ENCODE measurements around the genes RNF175 and PDGFC.

- PRO-cap, result no peak
Measured at GRCh38 chr4:152972878-152973533, 36.9 kb downstream of the FHDC1 start.

- PRO-cap, result no peak
Measured at GRCh38 chr4:153242268-153243000, 38.2 kb downstream of the TRIM2 start.

DNA sequence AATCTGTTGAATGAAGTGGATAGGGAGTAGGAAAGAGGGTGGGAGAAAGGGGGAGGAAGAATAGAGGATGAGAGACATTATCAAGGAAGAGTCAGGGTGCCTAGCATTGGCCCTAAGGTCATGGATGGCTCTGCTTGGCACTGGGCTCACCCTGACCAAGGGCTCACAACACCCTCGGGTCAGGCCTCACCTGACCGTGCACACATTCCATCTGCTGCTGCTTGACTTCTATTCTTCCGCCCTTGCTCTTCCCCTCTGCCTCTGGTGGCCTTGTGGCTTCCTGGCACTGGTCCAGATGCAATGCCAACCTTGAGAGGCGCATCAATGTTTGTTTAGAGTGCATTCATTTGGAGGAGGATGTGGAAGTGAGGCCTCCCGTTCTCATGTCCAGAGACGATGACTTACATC is 42.4 kb downstream of the TRIM2 start:
- PRO-cap, result no peak

GRCh38 chr4:153319160-153319588 is 25.3 kb upstream of the MND1 start:
- PRO-cap, result no peak

DNA sequence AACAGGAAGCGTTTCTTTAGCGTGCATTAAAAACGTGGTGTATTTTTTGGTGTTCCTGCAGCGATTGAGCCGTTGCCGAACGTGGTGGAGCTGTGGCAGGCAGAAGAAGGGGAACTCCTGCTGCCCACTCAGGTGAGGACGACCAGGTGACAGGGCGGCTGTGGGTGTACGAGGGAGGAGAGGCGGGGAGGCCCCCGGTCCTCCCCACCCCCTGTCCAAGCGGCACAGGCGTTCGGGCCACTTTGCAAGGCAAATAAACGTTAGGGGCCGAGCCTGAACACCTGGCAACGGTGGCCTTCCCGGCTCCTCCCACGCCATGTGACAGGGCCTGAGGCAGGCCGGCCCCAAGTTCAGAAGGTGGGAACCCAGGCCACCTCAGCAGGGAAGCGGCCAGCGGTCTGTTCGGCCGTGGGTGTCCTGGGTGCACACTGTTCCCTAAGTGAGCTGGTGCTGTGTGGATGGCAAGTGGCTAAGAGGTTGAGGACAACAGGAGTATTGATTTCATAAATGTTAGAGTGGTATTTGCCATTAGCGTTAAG is 1.1 kb downstream of the TMEM131L start:
- PRO-cap, result bidirectional peak, plus-strand start at position 60 of the sequence, minus-strand start at position 66 of the sequence; bidirectional peak, plus-strand start at position 378 of the sequence, minus-strand start at position 226 of the sequence

DNA sequence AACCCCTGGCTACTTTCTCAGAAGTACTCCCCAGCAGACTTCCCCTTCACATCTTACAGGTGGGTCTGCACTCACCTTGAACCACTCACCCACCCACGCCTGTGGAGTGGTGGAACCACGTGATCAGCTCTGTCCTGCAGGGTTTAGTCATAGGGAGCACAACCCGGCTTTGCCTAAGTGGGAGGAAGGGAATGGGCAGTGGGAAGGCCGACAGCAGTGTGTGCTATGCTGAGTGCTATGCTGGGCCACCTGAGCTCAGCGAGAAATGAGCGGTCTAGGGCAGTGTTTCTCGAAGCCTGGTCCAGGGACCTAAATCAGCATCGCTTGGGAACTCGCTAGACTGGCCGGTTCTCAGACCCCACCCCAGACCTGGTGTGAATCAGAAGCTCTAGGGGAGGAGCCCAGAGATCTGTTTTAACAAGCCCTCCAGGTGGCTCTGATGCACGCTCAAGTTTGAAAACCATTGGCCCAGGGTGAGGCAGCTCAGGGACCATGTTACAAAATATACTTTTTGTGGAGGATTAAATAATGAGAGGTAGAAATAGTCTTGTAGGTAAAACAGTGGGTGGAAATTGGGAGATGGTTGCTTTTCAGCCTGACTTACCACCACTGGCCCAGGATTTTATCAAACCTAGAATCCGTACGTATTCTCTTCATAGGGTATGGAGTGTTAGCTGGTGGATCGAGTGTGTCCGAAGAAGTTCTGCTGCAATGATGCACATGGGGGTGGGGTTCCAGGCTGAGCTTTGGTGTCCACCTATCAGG is 20.7 kb downstream of the TMEM131L start:
- PRO-cap, result no peak

DNA sequence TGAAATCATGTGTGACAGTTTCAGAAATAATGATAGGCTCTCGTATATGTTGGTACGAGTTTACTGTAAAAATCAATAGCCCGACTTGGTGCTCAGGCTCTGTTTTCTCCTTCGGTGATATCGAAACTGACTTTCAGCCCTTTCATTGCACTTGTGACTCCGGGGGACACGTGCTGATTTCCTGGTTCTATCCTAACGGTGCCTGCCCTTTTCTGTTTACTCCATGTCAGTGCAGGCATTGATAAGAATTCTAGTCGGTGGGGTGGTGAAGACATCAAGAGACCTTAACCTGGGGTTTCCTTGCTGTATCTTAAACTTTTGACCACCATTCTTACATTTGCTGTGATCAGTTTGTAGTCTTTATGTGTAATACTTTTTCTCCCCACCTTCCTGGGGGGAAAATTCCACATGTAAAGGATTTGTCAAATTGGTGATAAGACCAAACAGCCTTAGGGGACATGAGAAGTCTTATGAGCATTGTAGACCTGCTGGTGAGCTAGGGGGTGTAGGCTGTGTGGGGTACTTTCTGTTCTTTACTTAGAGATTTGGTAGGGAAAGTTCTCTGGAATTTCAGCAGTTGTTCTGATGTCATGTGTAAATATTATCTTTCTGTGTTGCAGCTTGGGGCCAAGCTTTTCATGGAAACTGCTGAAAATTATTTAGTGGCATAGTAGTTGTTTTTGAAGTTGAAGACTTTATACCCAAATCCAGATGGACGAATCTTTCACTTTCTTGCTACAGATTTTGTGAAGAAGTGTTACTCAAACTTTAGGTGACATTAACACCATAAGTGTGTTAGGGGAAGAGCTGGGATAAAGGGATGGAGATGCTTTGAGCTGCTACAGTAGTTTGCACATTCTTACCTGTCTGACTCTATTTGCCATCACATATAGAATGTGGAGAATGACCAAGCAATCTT is 52.8 kb downstream of the TMEM131L start:
- PRO-cap, result no peak

DNA sequence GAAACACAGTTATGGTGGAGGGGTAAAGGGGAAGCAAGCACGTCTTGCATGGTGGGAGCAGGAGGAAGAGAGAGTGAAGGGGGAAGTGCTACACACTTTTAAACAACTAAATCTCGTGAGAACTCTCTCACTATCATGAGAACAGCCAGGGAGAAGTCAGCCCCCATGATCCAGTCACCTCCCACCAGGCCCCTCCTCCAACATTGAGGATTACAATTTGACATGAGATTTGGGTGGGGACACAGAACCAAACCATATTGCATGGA is 74.9 kb upstream of the TLR2 start:
- PRO-cap, result no peak

DNA sequence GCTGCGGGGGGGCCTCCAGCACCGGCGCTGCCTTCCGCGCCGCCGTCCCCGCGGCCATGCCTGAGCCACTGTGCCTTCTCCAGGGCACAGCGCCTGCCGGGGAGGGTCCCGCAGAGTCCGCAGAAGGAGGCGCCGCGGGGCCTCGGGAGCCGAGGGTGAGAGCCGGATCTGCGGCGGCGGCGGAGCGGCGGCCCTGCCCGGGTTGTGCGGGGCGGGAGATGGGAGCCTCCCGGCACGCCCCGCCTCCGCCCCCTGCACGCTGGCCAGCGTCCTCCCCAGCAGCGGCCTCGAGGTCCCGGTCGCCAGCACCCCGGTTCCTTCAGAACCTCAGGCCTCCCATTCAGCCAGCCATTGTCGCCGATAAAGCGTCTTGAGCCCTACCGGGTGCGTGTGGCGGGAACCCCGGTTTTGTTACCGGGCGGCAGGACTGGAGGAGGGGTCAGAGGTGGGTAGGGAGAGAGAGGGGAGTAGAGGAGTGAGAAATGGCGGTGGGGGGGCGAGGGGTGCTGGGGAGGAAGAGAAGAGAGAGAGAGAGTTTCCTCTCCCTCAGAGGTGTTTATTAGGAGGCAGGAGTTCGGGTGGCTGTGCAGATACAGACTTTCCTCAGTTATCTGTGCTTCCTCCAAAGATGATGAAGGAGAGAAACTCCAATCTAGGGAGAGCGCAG is at the start of gene RNF175:
Gene RNF175 (minus strand): TSS at position 220 of the 667 bp plus-strand sequence.
- PRO-cap, result no peak

DNA sequence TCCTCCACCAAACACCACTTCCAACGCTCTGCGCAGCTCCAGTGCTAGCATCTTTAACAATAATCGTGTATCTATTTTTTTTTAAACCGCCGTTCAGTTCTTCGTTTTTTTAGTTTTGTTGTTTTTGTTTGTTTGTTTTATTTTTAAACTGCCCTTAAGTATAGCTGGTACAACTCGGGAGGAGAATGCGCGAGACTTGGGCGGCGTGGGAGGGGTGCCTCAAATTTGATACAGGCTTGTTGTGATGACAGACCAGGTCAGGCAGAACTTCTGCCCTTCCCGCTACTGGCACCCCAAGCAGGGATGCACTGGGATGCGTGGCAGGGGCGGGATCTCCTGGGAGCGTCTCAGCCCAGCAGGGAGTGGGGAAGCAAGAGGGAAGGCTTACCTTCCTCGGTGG is 937 bp downstream of the SFRP2 start:
- PRO-cap, result no peak

- PRO-cap, result no peak
Measured at GRCh38 chr4:153791838-153792220, 2.9 kb upstream of the SFRP2 start.

- PRO-cap, result bidirectional peak, plus-strand start at chr4:153792697, minus-strand start at chr4:153792440
Measured at GRCh38 chr4:153792221-153792778, 3.4 kb upstream of the SFRP2 start.

- PRO-cap, result no peak
Measured at GRCh38 chr4:154585264-154586164, 5.0 kb downstream of the FGA start.

DNA sequence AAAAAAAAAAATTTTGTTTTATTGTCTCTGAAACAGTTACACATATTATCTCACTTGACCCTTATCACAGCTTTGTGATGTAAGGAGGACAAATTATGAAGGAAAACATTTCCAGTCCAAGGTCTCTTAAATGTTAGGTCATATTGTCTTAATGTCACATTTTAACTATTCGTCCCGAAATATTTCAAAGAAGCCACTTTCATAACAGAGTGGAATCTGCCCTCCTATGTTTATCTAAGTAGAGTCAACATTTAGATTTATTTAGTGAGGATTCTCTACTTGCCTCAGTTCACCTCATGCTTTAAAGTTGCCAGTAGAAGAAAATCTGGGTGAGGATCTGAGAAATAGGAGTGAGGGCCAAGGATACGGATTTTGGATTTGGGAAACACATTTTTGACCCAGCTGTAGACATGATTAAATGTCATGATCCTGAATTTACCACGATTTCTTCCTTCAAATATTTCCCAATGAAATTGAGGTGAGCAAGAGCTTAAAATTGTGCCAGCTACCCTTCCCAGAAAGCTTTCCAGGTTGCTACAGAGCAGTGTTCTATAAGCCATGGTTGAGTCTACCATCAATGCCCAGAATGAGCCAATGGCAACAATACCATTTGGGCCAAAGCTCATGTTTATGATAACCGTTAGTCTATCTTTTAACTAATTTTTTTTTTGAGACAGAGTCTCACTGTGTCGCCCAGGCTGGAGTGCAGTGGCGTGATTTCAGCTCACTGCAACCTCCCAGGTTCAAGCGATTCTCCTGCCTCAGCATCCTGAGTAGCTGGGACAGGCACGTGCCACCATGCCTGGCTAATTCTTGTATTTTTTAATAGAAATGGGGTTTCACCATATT is 7.7 kb upstream of the FGA start:
- PRO-cap, result no peak

- PRO-cap, result no peak
Measured at GRCh38 chr4:154615508-154615870, 3.0 kb upstream of the FGG start.

DNA sequence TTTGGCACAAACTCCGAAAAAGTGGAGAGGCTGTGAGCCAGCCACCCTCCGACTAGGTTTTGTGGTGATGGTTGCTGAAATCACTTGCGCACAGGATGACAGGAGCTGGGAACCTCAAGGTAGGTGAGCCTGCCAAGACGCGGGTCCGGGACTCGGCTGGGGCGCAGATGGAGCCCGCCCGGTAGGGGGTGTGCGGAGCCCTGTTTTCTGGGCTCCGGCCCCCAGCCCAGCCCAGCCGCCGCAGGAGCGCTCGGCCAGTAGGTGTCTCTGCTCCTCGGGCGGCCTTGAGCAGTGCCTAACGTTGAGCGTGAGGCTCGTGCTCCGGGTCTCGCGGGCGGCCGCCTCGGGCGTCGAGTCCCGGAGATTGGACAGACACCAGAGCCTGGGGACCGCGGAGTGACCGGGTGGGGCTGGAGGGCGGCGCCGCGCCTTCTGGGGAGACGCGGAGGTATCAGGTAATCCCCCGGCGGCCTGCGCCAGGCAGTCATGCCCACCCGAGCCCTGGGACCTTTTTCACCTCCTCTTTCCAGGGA is 14.3 kb upstream of the FGG start:
- PRO-cap, result unidirectional peak, plus-strand start at position 291 of the sequence

DNA sequence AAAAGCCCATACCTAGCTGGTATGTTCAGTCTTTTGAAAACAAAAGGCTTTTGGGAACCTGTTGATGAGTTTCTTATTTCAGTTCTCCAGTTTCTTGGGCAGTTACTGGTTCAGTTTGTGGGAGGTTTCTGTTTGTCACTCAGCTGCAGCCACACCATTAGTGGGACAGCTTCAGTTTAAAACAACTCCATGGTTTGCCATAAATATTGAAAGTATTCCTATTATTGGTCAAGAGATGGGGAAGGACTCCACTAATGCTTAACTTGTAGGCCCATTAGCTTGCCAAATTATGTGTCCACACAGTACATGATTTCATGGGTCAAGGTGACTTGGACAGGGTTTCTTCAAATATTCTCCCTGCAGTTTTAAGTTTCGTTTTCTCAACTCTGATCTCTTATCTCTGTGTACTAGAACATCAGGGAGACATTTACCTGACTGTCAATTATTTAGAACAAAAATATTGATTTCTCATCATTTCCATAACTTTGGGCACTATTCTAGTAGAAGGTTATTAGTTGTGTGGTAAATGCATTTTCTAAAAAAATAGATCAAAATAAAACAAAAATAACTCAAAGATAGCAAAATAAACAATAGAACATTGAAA is 15.6 kb upstream of the ASIC5 start:
- PRO-cap, result no peak

DNA sequence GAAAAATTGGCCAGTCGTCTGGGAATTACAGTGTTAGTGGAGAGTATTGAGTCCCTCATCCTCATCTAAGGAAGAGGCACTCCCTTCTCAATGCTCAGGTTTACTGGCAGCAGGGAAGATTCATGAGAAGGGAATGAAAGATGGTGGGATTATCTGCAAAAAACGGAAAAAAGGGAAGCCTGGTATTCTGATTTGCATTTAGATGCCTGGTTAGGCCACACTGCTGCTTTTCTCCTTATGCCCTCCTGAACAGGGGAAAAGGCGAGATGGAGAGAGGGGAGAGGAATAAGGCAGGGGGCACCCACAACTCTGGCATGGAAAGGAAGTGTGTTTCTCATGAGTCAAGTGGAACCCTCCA is 5.4 kb upstream of the CTSO start:
- PRO-cap, result no peak

- PRO-cap, result bidirectional peak, plus-strand start at chr4:156971793, minus-strand start at chr4:156971799; bidirectional peak, plus-strand start at chr4:156972096, minus-strand start at chr4:156972042
Measured at GRCh38 chr4:156971540-156972493, at the start of gene PDGFC. Gene PDGFC (minus strand): TSS chr4:156971799.

DNA sequence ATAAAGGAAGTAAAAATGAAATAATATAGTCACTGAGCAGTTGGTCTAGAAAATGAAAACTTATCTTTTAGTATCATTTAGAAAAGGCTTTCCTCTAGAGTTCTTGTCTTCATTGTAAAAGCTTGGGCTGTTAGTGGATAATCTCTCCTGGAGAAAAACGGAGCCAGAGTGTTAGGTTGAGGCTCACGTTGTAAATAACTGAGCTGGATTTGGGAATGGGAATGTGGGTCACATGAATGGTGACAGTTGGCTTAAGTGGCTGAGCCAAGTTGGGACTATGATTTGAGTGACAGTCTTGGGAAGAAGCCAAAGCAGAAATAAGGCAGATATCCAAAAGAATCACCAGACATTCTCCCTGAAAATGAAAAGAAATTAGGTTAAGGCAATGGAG is 33.5 kb upstream of the PDGFC start:
- PRO-cap, result no peak